Omental fat pad (tissue), 4 donors: ENCODE measurements around a stretch of chr12.

DNA sequence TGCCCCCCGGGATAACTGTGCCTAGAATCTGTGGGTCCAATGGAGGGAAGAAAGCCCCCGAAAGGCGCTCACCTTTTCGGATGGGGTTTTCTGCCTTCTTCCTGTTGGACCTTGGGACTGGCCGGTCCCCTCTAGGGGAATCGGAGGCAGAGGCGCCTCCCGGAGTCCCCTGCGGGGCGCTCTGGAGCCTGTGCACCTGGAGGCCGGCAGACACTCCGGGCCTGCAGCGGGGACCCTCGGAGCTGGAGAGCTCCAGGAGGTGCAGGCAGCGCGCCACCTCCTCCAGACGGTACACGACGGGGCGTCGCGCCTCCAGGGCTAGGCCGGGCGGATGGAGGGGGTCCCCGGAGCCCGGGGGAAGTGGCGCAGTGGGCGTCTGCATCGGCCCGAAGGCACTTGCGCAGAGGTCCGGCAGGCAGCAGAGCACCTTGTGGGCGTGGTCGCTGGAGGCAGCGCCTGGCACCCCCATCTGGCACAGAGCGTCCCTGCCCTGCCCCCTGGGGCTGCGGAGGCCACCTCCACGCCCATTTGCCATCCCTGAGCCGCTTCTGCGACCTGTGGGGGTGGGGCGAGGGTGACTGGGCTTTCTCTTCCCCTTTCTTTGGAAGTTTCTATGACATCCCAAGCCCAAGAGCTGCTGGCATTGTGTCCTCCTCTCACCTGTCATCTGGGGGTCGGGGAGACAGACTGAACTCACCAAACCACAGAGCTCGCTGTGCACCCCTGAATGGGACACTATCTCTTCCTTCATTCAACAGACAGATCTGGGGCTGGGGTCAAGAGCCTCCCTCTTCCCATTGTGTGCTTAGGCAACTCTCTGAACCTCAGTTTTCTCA lies 37.4 kb upstream of the CORO1C start:
- PRO-cap: no peak
- RAMPAGE, long total RNA, 4 experiments: no peak in any of the 4 experiments

DNA sequence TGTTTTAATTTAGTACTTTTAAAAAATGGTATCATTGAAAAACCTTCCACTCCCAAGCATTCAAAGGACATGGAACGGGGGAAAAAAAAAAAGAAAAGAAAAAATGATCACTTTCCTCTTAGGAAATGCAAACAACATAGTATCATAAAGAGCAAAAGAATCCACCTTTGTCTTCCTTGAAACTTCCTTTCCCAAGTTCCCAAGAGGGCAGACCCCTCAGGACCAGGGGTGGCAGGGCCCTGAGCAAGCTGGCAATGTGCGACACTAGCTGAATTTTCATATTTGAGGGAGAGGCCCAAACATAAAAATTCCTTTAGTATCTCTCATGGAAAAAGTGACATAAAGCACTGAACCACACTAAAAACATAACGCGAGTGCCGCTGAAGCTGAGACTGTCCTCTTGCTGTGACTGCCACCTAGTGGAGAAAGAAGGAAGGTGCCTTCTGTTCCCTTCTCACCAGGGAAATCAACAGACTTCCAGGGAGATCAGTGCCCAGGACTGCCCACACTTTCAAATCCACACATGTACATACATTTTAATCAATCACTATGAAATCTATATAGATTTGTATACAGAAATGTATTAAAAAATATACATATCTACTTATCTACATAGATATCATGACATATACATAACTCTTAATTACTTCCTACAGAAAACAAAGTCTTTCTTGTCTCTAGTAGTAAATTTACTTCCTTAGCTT lies 53.9 kb downstream of the SSH1 start:
- PRO-cap: no peak
- RAMPAGE, long total RNA, 4 experiments: no peak in any of the 4 experiments

- PRO-cap: no peak
- RAMPAGE, long total RNA, 4 experiments: no peak in any of the 4 experiments
These were observed 24.4 kb downstream of the SSH1 start for GRCh38 chr12:108832549-108833778.

DNA sequence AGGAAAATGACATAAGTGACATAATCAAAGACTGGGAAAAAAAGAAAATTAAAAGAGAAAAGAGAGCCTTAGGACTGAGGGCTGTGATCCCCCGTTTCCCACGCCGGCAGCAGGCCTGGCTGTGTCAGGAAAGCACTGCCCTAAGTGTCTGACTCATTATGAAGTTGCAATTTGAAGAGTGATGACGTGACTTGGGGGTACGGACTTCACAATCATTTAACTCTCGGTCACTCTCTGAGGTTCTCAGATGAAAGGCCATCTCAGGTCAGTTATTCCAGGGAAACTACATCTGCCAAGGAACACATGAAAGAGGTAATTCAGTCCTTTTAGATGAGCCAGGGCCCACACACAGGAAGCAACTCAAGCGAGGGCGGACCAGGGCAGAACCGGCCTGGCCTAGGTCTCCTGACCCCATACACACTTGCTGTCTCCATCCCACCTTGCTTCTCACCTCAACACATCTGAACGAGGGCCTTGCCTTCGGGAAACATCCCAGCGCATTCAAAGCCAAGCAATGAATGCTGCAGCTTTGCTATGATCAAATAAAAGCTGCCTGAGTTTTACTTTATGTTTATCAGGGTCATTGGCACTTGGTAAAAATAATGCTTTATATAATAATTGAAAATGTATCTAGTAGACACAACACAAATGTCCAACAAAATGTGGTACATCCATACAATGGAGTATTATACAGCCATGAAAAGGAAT lies 2.8 kb downstream of the SSH1 start:
- PRO-cap: no peak
- RAMPAGE, long total RNA, 4 experiments: no peak in any of the 4 experiments

- PRO-cap: no peak
- RAMPAGE, long total RNA, 4 experiments: no peak in any of the 4 experiments
These were observed 16.8 kb downstream of the USP30 start for GRCh38 chr12:109069210-109069442.

GRCh38 chr12:109085680-109086379 lies 7.4 kb downstream of the ALKBH2 start:
- PRO-cap: no peak
- RAMPAGE, long total RNA, 4 experiments: no peak in any of the 4 experiments

- PRO-cap: no peak
- RAMPAGE, long total RNA, 4 experiments: no peak in any of the 4 experiments
These were observed 20.6 kb downstream of the ACACB start for GRCh38 chr12:109136909-109137478.

- PRO-cap: no peak
- RAMPAGE, long total RNA, 4 experiments: no peak in any of the 4 experiments
These were observed 196 bp downstream of the FOXN4 start for GRCh38 chr12:109309011-109309165.

GRCh38 chr12:109622195-109622407 lies 48.5 kb downstream of the MVK start:
- PRO-cap: no peak
- RAMPAGE, long total RNA, 4 experiments: no peak in any of the 4 experiments

DNA sequence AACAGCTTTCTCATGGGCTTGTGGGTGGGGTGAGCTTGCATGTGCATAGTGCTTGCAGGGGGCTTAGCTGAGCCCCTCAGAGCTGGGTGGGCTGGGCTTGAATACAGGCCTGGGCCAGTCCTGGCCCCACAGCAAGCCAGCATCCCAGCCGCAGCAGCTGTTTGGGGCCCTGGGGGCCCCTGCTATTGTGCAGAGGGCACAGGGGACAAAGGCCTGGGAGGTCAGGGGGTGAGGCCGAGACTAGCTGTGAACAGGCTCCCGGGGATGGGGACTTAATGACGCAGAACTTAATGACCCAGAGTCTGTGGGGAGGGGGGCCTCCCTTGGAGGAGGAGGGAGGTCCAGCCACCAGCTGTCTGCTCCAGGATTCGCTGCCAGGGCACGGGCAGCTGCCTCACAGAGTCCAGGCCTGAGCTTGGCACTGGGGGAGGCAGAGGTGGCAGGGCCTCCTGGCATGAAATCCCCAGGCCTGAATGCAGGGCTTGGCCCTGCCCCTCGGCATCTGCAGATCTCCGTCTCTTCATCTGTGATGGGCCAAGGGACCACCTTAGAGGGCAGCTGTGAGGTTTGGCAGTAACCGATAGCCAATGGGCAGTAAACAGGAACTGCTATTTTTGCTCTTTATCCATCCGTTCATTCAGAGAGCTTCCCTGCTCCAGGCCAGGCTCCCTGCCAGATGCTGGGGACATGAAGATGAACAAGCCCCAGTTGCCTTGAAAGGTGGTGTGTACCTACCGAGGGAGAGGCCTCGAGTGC lies 6.6 kb downstream of the FAM222A start:
- PRO-cap: no peak
- RAMPAGE, long total RNA, 4 experiments: no peak in any of the 4 experiments

- PRO-cap: no peak
- RAMPAGE, long total RNA, 4 experiments: no peak in any of the 4 experiments
These were observed 40.3 kb downstream of the FAM222A start for GRCh38 chr12:109754024-109754272.

DNA sequence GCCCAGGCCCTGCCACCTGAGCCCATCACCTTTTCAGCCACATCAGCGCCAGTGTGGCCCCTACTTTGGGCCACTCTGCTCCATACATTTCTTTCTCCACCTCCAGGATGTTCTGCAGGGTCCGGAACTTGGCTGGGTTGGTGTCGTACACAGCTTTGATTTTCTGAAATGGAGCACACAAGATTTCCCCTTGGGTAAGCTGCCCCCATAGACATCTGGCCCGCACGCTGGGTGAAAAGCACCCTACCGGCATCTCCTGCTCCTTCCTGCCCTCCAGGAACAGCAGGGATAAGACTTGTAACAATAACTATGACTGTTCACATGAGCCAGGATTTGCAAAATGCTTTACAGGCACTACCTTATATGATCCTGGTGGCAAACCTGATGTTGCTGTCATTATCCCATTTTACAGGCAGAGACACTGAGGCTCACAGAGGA lies 22.8 kb downstream of the GLTP start:
- PRO-cap: no peak
- RAMPAGE, long total RNA, 4 experiments: no peak in any of the 4 experiments

DNA sequence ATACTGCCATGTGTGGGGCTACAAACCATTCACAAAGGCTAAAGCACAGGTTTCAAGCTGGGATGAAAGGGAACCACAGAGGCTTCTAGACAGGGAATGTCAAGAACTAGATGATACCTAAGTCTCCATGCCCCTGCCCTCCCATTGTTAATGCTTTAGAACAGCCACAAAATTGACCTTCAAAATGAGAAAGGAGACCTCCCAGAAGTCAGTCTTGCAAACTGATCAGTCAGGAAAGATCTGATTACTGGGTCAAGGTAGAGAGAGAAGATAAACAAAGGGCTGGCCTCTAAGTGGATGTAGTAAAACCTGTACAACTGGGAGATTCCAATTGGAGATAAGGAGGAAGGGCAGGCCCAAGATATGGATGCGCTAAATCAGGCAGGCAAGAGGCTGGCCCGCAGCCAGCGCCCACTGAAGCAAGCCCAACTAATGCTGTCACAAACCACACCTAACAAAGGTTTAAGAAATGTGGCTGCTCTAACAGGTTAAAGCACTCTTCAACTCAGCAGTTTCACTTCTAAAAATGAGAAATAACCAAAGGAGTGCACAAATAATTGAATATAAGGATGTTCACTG lies 4.9 kb downstream of the GLTP start:
- PRO-cap: no peak
- RAMPAGE, long total RNA, 4 experiments: no peak in any of the 4 experiments

GRCh38 chr12:109877755-109878465 lies 2.4 kb downstream of the GLTP start:
- PRO-cap: no peak
- RAMPAGE, long total RNA, 4 experiments: no peak in any of the 4 experiments

GRCh38 chr12:109948022-109949040 lies 47.8 kb downstream of the GIT2 start:
- PRO-cap: no peak
- RAMPAGE, long total RNA, 4 experiments: no peak in any of the 4 experiments

DNA sequence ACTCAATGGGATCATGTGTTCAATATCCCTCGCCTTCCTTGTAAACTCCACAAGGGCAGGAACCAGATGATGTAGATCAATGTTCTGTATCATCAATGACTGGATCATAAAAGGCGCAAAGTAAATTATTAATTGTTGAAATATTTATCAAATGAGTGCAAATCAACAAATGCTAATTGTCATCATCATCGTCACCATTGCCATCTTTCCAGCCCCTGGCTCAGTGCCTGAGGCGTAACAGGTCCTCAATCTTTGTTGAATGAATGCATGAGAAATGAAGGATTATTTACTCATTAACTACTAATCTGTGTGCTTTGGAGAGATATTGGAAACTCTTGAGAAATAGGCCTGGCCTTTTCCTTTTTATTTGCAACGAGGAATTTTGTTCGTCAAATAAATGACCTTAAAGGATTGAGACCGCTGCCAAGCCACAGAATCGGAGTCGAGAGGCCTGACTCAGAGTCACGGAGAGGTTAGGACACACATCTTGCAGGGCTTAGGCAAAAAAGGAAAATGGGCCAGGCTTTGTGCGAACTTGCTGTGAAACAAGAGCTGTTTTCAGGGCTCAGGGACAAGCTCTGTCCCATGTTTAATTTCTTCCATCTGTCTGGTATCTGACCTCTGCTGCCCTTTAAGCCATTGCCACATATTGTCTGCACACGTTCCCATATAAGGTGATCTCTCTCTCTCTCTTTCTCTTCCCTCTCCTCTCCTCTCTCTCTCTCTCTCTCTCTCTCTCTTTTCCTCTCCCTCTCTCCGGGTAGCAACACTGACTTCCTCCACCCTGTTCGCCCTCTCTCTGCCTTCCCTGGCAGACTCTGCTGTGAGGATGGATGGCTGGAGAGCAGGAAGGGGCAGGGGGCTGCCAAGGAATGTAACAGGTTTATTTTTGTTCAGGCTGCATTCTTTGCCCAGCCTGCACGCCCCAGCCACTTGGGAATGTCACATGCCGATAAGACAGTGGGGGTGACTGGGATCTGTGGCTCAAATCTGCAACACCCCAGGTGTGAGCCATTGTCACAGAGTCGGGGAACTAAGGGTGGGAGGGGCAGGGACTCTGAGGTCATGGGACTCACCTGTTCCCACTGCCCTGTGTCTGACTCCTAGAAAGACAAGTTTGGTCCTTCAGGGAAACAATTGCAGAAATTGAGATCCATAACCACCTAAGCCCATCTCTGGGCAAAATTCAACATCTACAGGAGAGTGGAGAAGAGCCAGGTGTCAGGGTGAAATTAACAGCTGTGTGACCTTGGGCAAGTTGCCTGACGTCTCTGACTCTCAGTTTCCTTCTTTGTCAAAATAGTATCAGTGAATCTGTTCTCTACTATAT lies 14.9 kb upstream of the IFT81 start:
- PRO-cap: no peak
- RAMPAGE, long total RNA, 4 experiments: no peak in any of the 4 experiments

GRCh38 chr12:110296252-110296794 lies 15.3 kb downstream of the ATP2A2 start:
- PRO-cap: no peak
- RAMPAGE, long total RNA, 4 experiments: no peak in any of the 4 experiments

- PRO-cap: no peak
- RAMPAGE, long total RNA, 4 experiments: no peak in any of the 4 experiments
These were observed 51.9 kb downstream of the ATP2A2 start for GRCh38 chr12:110332916-110333470.

- PRO-cap: no peak
- RAMPAGE, long total RNA, 4 experiments: no peak in any of the 4 experiments
These were observed 58.3 kb downstream of the ATP2A2 start for GRCh38 chr12:110339096-110339910.

GRCh38 chr12:110340175-110340604 lies 59.1 kb downstream of the ATP2A2 start:
- PRO-cap: no peak
- RAMPAGE, long total RNA, 4 experiments: no peak in any of the 4 experiments